B cell (primary cell): ENCODE data around the gene DUSP13.

DNA sequence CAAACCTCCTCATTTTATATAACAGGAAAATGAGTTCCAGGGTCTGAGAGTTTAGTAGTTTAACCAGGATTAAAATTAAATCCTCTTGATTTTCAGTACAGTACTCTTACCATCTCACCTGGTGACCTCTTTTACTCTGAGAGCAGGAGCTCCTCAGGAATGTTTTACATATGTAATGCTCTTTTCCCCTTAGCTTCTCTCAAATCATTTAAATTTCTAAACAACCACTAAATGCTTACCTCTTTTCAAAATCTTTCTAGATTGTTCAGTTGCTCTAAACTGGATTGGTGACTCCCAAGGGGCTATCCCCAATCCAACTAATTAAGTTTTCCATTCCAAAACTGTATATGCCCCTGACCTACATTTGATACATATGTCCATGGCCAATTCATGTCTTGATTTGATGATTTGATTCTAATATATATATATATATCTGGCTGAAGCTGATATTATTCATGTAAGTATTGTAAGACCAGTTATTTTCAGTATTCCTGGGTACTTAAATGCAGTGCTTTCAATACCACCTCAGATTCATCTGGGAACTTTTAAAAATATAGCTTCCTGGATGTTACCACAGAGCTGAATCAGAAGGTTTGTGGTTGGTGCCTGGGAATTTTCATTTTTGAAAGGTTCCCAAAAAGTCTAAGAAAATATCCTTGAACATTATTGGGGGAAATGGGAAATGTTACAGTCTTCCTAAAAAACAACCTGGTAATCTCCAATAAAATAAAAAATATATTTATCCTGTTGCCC lies 10.5 kb upstream of the PPP3CB start:
- PRO-cap = no peak
- CAGE, long polyA plus RNA = no peak

GRCh38 chr10:73624800-73625268 lies 16.4 kb downstream of the MYOZ1 start:
- PRO-cap = bidirectional peak, plus-strand start at chr10:73625200, minus-strand start at chr10:73625162
- CAGE, long polyA plus RNA = no peak

DNA sequence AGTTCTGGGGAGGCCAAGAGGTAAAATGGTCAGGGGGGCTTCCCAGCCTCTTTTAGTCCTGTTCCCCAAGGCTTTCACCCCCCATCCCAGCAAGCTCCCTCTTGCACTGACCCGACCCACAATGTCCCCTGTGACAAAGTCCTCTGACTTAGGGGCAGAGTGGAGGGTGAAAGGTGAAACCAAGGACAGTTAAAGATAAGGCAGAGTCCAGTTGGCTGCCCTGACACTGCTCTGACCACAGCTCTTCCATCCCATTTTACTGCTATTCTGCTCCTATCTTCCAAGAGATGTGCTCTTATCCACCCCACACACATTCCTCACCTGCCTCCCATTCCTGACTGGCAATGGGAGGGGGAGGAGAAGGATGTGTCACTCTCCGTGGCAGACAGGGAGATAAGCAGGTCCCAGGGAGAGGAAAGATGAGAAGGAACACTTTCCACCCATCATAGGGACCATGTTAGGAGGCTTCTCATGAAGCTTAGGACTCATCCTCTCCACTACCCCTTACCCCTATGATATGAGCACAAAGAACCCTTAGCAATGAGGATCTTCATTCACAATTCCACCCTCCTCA lies 6.9 kb downstream of the SYNPO2L start:
- PRO-cap = no peak
- CAGE, long polyA plus RNA = no peak

DNA sequence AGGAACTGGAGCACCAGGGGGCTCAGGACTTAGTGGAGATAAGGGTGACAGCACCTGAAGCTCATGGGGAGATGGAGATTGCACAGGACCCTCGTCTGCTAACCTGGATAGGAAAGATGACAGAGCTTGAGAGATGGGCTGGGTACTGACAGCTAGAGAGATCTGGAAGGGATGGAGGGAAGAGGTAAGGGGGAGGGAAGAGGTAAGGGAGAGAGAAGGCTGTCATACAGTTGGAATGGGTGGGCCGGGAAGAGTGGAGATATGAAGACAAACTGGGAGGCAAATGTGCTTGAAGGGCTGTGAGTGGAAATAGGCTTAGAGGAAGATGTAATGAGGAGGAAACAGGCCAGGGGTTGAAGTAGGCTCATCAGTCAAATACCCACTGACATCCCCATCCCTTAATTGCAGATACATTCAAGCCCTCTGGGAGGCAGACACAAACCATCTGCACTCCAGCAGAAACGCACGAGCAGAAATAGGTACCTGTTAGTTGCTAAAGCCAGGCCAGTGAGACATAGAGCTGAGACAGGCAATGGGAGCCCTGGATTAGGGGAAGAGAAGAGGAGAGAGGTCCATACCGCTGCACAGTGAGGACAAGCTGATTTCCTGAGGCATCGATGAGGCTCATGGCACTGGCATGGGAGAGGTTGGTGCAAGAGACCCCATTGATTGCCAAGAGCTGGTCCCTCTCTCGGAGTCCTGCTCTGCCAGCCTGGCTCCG lies 2.1 kb downstream of the SYNPO2L start:
- PRO-cap = no peak
- CAGE, long polyA plus RNA = no peak

GRCh38 chr10:73659745-73660257 lies 4.0 kb upstream of the SYNPO2L start:
- PRO-cap = no peak
- CAGE, long polyA plus RNA = no peak

- PRO-cap = no peak
- CAGE, long polyA plus RNA = no peak
Observed at GRCh38 chr10:73768561-73769533, 3.2 kb upstream of the FUT11 start.

- PRO-cap = no peak
- CAGE, long polyA plus RNA = no peak
Observed at GRCh38 chr10:73771666-73772013, 436 bp upstream of the FUT11 start.

DNA sequence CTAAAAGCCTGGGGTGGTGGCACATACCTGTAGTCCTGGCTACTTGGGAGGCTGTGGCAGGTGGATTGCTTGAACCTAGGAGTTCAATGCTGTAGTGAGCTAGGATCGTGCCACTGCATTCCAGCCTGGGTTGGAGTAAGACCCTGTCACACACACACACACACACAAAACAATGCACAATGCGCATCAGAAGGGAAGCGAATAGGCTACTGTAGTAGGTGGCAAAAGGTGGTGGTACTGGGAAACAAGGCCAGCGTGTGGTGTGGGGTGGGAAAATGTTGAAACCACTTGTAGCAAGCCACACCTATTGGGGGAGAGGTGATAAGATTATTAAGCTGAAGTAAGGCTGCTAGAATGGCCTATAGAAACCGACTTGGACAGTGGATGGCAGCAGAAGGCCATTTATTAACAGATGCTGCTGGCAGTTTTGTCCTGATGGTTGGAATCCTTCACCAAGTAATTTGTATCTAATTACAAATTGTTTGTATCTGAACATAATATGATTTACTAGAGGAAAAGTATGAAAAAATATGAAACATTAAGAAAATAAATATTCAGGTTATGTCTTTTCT lies 2.6 kb downstream of the FUT11 start:
- PRO-cap = no peak
- CAGE, long polyA plus RNA = no peak

DNA sequence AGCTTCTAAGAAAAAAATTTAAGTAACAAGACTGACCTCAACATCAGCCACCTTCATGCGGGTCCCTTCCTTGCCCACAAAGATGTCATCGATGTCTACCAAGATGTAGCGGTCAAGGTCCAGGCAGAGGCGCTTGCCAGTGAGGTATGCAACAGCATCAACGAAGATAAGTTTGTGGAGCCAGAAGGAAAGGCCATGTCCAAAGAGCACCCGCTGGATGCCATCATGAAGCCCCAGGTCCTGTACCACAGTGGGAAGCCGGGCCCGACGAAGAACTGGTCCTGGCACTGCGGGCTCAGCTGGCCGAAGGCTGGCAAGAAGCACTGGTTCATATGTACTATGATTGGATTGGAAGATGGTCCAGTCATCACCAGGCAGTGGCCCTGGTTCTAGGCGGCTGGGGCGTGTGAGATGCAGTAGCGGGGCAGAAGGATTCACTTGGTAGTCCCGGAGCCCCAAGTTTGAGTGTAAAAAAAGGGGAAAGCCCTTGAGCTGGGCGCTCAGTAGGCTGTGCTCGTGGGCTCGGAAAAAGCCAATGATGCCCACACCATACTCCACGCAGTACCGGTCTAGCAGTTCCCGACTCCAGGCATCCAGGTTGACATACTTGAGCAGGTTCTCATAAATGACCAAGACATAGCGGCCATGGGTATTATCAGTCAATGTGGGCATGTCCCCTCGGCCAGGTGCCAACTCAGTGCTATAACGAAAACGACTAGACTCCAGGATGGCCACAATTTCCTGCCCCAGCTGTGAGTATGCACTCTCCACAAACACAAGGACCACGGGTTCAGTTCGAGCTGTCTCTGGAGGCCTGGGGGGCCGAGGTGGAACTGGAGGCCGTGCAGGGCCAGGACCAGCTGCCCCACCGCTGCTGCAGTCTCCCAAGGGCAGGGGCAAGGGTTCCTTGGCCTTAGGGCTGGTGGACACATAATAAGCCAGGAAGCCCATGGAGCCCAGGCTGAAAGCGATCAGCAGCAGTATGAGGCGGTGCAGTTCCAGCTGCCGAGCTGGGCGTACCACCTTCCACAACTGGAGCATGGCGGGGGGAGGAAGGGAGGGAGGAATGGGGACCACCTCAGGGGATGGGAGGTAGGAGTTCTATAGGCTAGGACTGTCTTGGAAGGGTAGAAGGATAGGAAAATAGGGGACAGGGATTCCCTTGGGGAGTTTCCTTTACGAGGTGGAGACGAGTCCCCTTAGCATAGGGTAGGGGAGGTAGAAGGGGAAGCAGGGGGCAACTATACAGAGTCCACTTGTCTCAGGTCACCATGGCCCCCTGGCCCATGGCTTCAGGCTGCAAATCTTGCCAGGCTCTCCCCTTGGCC lies 3.6 kb downstream of the NDST2 start:
- PRO-cap = no peak
- CAGE, long polyA plus RNA = no peak

DNA sequence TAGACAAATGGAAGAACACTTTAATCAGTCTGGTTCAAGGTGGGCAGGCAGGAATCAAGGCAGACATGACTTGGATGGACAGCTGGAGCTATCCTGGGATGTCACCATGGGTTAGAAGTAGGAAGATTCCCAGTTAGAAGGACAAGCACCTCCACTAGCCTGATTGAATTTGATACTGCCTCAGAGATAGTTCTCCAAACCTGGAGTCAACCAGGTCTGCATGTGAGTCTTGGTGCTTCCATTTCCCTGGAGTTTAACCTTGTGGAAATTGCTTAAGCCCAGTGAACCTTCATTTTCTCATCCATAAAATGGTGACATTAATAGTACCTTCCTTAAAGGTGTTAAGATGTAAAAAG lies 6.3 kb upstream of the PLAU start:
- PRO-cap = no peak
- CAGE, long polyA plus RNA = no peak

DNA sequence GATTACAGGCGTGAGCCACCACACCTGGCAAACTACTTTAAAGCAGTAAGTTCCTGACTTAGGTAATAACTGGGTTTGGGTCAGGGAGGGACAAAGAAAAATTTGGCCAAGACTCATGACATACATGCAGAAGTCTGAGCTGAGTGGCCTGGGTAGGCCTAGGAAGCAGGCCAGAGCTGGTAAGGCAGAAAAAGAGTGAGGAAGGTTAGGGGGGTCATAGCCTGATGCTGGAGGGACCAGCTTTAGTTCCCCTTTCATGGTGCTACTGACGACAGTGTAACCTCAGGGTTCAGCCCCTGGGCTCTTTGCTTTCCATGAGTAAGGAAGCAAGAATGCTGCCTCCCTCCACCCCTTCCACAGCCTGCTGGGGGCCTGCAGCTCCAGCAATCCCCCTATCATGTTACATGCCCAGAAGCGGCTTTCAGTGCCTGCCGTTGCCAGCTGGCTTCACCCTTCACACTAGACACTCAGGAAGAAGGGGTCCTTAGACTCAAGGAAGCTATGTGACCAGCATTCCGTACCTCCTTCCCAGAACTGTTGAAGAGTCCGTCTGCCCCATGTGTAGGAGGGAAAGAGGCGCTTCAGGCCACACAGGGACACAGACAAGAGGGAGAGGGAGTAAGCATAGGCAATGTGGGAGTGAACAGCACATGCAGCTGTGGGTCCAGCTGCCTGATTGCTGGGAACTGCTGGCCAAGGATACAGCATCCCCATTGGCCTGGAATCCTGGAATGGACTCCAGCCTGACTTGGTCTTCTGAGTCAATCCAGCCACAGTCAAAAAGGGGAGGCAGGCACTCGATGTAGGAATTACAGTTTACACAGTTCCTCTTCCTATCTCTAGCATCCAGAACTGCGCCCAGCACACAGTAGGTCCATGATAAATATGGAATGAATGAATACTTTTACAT lies 4.2 kb upstream of the PLAU start:
- PRO-cap = no peak
- CAGE, long polyA plus RNA = no peak

DNA sequence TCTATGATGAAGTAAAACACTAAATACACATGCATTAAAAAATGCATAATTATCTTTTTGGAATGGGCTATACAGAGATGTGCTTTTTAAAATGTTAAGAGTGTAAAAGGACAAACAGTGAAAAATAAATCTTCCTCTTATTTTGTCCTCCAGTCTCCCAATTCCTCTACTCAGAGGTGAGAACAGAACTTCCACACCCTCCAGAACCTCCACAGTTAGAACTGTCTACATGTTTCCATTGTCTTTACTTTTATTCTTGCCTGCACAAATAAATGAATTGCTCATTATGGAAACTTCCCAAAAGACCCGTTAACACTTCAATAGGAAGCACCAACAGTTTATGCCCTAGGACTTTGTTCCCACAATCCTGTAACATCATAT lies 908 bp upstream of the PLAU start:
- PRO-cap = no peak
- CAGE, long polyA plus RNA = no peak

DNA sequence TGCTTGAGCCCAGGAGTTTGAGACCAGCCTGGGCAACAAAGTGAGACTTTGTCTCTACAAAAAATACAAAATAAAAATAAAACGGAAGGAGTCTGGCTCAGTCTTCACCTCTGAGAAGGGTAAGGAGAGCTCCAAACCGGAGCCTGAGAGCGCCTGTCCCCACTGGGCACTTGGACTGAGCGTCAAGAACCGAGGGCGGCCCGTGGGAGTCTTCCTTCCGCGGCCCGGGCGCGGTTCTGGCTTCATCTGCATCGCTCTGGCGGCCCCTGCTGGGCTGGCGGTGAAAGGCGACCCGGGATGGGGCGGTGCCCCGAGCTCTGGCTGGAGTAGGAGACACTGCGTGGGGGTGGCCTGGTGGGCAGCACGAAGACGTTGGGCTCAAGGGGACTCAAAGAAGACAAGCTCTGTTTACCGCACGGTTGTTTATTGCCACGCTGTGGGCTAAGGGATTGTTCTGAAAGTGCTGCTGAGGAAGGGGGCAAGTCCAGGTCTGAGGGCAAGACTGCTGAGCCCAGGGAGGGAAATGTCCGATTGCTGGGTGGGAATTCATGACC lies 29.7 kb downstream of the PLAU start:
- PRO-cap = no peak
- CAGE, long polyA plus RNA = no peak

DNA sequence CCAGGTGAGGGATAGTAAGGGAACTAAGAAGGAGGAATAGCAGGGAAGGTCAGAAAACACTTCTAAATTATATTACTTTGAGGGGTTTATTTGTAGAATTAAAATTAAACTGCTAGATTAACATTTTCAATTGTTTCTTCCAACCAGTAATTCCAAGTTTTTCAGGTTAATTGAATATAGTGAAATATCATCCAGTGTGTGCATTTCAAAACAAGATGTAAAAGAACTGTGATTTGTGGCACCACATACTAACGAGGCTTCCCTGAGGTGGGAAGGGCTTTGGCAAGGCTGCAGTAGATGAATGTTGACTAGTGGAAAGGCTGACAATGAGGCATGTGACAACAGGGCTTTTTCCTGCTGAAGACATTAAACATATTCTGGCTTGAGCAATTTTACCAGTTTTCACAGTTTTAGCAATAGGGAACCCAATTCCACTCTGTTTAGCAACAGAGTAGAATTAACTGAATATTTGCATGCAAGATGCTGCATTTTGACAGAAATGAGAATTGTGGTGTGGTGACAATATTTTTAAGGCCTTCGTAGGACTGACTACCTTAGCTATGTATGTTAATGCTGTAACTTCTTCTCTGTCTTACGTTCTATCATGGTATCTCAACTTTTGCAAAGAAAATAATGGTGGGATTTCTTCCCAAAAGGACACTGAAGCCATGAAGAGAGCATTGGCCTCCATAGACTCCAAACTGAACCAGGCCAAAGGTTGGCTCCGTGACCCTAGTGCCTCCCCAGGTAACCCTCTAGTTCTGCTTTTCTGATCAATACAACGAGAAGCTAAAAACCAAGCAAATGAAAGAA lies 68.6 kb downstream of the AP3M1 start:
- PRO-cap = no peak
- CAGE, long polyA plus RNA = no peak

GRCh38 chr10:74217961-74218564 lies 67.0 kb downstream of the ADK start:
- PRO-cap = no peak
- CAGE, long polyA plus RNA = no peak

- PRO-cap = no peak
- CAGE, long polyA plus RNA = no peak
Observed at GRCh38 chr10:74227894-74228603, 77.0 kb downstream of the ADK start.

- PRO-cap = no peak
- CAGE, long polyA plus RNA = no peak
Observed at GRCh38 chr10:74738888-74739491, 87.4 kb upstream of the KAT6B start.

DNA sequence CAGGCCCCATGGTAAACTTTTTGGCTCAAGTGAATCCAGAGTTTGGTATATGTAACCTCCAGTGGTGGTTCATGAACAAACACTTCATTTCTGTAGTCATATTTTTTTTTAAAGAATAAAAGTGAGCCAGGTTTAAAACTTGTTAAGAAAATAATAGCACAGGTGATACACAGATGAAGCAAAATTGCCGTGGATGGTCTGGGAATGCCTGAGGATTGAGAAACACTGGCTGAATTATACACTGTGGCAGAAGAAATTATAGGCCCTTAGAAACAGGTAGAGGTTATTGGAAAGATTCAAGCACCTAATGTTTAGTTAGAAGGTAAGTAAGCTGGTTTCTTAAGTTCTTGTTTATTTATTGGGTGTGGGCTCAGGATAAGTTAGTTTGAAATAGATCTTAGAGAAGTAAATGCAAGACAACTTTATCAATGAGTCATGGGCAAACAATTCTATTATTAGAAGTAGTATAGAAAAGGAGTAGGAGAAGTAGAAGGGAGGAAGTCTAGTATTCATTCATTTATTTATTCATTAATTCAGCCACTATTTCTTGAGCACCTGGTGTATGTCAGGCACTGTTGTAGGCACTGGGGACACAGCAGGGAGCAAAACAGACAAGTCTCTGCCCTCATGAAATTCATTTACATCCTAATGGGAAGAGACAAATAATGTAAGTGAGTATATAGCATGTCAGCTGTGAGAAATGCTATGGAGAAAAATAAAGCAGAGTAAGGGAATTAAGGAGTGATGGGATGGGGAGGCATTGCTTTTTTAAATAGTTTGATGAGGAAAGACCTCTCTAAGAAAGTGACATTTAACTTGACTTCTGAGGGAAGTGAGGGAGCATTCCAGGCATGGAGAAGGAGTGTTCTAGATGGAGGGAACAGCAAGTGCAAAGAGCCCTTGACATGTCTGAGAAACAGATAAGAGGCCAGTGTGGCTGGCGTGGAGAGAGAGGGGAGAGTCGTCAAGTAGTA lies 96.6 kb downstream of the KAT6B start:
- PRO-cap = no peak
- CAGE, long polyA plus RNA = no peak

GRCh38 chr10:75099409-75100298 lies at the start of gene DUSP13:
Gene DUSP13, minus strand, starts transcription at chr10:75099512.
- PRO-cap = no peak
- CAGE, long polyA plus RNA = no peak

DNA sequence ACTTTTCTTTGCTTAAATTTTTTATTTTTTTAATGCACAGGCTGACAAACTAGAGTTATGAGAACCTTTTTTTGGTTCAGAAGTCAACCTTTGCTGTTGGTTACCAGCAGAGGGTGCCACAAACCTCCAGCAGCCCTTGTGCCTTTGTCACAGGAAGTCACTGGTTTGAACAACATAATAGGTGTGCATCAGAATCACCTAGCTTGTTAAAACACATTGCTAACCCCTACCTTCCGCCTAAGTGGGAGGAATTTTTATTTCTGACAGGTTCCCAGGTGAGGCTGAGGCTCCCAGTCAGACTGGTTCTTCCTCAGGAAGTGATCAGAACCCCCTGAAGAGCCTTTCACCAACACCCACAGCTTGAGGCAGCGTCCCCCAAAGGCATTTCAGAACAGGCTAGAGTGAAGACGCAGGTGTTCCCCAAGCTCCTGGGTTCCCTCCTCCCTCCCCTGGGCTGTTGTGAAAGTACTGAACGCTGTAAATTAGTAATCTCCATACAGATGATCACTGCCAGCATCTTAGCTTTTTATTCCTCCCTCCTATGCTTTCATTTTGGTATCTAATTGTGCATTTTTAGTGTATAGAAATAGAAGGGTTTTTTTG lies 22.5 kb upstream of the VDAC2 start:
- PRO-cap = no peak
- CAGE, long polyA plus RNA = no peak